Rectum (tissue), 1 donor: ENCODE results near the genes ADNP and KCNG1.

- PRO-cap: bidirectional peak, plus-strand start at chr20:50930877, minus-strand start at chr20:50930749; bidirectional peak, plus-strand start at chr20:50931063, minus-strand start at chr20:50931150; unidirectional peak, minus-strand start at chr20:50931205; bidirectional peak, plus-strand start at chr20:50931717, minus-strand start at chr20:50931414
Observed at GRCh38 chr20:50930788-50931549, at the start of gene ADNP. ADNP (minus strand) TSS chr20:50931437.

DNA sequence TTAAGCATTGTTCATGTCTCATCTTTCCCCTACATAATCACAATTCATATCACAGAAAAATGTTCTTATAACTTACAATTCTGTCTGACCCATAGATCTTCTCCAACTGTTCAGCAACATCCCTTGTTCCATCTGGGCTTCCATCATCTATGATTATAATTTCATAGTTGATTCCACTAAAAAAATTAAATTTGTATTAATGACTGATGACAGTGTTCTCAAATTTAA lies 3.3 kb downstream of the DPM1 start:
- PRO-cap: no peak

GRCh38 chr20:51022620-51023536 lies at the start of gene KCNG1:
KCNG1 (minus strand) TSS chr20:51023107.
- PRO-cap: bidirectional peak, plus-strand start at chr20:51023358, minus-strand start at chr20:51023101

DNA sequence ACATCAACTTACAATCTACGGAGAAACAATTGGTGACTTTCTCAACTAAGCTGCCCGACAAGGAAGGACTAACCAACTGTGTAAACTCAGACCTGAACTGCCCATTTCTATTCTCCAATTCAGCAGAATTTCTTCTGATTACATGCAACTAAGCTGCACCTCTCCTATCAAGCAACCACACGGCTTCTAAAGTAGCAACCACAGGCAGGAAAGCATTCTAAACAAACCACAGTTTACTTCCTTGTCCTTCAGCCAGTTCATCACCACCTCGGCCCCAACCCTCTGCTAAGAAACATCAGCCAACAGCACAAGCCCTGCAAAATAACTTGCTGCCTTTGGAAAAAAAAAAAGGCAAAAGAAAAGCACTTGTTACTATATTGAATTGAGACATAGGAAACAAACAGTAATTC lies 140.4 kb downstream of the NFATC2 start:
- PRO-cap: no peak

GRCh38 chr20:51417316-51418141 lies 125.0 kb downstream of the NFATC2 start:
- PRO-cap: no peak

- PRO-cap: unidirectional peak, plus-strand start at chr20:51457012
Observed at GRCh38 chr20:51456198-51457177, 86.0 kb downstream of the NFATC2 start.

- PRO-cap: unidirectional peak, plus-strand start at chr20:51469306
Observed at GRCh38 chr20:51469051-51469467, 73.5 kb downstream of the NFATC2 start.

DNA sequence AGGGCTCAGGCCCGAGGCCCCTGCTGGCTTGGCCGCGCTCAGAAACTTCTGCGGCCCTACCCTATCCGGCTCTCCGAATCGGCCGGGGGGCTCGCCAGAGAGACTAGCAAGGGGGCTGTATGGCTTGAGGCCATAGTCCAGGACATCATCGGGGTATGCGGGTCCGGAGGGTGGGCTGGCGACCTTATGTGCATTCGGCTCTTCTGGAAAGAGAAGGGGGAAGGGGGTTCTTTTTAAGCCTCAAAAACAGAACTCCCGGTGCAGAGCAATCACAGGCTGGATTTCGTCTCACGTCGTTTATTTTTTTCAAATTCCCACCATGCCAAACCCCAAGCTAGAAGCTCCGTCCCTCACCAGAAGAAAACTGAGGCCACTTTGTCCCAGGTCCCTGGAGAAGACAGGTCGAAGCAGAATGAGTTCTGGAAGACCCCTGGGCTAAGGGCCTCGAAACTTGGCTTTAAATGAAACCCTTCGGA lies 18.6 kb downstream of the NFATC2 start:
- PRO-cap: no peak

GRCh38 chr20:51628905-51629439 lies 86.5 kb upstream of the NFATC2 start:
- PRO-cap: no peak

- PRO-cap: no peak
Observed at GRCh38 chr20:51695503-51696726, 72.3 kb downstream of the ATP9A start.

GRCh38 chr20:51735628-51736380 lies 32.4 kb downstream of the ATP9A start:
- PRO-cap: bidirectional peak, plus-strand start at chr20:51736073, minus-strand start at chr20:51735848

DNA sequence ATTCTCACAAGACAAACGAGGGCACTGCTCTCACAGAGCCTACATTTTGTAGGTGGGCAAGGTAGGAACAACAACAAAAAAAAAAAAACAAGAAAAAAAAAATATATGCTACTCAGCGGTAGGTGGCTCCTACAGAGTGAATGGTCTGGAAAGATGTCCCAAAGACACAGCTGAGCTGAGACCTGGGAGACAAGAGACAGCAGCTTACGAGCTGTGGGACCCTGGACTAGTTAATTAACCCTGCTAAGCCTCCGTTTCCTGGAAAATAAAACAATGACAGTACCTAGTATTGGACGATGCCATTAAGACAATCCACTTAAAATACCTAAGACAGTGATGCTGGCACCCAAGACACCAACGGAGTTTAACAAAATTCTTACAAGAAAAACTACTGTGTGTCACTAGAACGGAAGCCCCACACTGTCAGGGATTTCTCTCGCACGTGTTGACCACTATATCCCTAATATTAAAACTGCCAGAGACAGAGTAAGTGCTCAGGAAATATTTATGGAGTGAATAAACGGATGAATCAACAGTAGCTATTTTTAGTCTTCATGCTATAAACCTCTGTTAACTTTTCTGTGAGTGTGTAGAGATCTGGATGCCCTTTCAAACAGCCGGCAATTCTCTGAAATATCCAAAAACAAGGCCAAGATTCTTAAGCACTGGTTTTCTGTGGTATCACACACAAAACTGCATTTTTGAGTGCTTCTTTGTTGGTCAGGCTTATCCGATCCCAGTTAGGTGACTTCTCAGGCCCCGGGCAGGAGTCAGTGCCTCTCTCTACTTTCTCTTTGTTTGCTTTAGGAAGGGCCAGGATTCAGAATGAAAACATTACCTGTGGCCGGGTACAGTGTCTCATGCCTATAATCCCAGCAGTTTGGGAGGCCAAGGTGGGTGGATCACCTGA lies 16.0 kb downstream of the ATP9A start:
- PRO-cap: no peak

- PRO-cap: no peak
Observed at GRCh38 chr20:52049096-52049657, 142.4 kb downstream of the ZFP64 start.

- PRO-cap: no peak
Observed at GRCh38 chr20:52094751-52094950, 96.9 kb downstream of the ZFP64 start.

DNA sequence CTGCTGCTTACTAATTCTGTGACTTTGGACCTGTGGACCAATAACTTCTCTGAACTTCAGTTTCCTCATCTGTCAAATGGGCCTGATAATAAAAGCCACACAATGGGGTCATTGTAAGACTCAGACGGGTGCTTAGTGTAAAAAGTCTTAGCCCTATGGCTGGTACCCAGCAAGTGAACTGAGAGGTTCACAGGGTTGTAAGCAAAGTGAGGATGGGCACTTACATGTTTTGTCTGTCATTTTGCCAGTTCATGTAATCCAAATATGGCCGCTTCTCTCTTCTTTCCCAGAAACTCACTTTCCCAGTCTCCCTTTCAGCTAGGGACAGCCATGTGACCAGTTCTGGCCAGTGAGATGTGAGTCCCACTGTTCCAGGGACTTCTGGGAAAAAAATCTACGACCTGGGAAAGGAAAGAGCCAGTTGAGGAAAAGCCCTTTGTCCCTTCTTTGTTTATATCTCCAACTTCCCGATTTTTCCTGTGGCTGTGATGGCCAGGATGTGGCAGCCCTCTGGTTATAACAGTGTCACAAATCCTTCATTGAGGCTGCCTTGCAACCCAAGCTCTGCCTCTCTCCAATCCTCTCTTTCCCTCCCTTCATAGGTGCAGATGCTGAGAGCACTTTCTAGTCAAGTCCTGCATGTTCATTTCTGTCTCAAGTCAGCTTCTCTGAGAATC lies 148.4 kb upstream of the ZFP64 start:
- PRO-cap: no peak

DNA sequence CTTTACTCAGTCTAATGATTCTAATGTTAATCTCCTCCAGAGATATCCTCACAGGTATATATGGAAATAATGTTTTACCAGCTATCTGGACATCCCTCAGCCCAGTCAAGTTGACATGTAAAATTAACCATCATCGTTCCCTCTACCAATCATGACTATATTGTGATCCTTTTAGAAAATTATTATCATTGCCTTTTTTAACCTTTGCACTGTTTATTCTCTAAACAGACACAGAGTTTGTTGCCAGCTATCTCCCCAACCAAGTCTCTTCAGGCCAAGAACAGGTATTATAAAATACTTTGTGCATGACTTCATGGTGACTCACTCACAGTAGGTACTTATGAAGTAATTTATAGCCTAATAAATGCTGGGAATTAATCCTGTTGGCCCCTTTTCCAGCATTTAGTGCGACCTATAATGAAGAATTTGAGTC lies 26.1 kb upstream of the TSHZ2 start:
- PRO-cap: no peak

- PRO-cap: no peak
Observed at GRCh38 chr20:53075453-53076395, 103.6 kb downstream of the TSHZ2 start.

DNA sequence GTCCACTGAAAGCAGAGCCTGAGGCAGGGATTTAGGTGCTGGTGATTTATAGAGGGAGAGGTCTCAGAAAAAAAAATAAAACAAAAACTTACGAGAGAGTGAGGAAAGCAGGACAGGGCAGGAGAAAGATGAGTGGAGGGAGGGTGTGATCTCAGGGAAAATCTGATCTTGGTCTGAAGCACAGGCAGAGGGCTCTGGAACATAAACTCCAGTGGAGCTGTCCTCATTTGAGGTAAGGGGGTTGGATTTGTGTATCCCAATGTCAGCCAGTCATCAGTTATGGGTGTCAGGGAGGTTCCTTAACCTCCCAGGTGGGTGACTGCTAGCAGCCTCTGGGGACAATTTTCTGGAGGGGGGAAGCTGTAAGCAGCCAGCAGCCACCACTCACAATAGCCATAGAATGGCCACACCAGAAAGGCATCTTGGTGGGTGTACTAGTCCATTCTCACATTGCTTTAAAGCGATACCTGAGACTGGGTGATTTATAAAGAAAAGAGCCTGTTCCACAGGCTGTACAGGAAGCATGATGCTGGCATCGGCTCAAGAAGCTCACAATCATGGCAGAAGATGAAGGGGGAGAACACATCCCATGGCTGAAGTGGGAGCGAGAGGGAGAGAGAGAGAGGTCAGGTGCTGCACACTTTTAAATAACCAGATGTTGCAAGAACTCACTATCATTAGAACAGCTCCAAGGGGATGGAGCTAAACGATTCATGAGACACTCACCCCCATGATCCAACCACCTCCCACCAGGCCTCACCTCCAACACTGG lies 146.4 kb downstream of the TSHZ2 start:
- PRO-cap: no peak

DNA sequence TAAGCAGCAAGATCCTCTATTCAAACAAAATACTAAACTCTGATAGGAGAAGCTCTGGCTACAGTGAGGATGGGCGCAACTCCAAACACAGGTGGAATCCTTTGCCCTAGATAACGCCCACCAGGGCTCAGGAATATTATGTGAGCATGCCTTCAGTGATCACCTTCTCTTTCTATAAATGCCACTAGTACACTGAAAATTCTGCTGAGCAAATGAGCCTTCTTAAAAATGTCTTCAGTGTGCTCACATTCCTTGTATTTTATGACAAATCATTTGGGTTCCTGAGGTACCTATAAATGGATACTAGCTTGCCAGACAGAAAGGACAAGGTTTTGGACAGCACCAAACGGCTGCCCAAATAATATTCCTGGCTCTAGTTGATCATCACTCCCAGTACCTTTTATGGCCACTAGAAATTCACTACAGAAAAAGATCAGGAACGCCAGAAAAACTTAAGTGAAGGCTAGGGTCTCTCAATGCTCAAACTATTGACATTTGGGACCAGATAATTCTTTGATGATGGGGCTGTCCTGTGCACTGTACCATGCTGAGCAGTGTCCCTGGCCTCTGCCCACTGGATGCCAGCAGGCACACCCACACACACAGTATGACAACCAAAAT lies 13.1 kb downstream of the ZNF217 start:
- PRO-cap: no peak

- PRO-cap: no peak
Observed at GRCh38 chr20:53608236-53609396, 15.0 kb upstream of the ZNF217 start.